H4 (cell line): ENCODE measurements around a stretch of chr10.

- RAMPAGE, long total RNA, result no peak
Observed at GRCh38 chr10:1360420-1361228, 304.4 kb downstream of the WDR37 start.

- RAMPAGE, long total RNA, result no peak
Observed at GRCh38 chr10:2314776-2315596, 577.7 kb upstream of the ADARB2 start.

GRCh38 chr10:2873306-2873505 lies 194.1 kb upstream of the PFKP start:
- RAMPAGE, long total RNA, result no peak

DNA sequence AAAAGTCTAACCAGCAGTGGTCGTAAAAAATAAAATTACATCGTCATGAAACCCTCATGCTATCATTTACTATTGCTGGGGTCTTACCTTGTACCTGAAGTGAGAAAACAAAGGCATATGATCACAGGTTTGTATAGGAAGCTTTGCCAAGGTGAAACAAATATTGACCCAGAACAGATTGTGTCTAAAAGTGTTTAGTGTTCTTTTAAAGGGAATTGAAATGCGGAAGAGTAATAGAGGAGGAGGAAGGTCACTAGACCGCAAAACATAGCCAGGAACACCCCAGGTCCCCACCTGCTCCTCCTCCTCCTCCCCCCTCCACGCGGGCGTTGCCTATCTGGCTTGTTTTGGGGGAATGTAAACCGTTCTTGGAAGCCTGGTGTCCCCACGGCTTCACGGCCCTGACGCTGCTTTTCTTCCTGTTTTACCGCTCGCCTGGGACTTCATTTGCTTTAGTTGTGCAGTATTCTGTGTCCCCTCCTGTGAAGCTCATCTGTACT lies 81.0 kb upstream of the PFKP start:
- RAMPAGE, long total RNA, result no peak

DNA sequence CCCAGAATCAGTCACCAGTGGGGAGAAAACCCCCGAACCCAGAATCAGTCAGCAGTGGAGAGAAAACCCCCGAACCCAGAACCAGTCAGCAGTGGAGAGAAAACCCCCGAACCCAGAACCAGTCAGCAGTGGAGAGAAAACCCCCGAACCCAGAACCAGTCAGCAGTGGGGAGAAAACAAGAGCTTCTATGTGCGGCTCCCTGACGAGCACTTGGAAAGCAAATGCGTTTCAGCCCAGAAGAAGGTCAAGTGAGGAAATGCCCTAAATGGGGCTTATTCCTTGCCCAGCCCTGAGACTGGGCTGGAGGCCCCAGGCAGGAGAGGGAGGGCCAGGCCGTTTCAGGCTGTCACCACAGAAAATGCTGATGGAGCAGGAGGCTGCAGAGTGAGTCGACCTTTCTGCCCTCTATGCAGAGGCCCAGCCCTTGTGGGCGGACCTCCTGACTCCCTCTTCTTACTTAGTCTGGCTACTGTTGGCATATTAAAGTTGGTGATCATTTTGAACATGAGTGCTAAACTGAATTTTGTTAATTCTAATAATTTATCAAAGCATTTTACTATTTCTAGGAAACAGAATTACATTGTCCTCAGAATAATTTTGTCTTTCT lies 18.7 kb upstream of the PFKP start:
- RAMPAGE, long total RNA, result no peak

DNA sequence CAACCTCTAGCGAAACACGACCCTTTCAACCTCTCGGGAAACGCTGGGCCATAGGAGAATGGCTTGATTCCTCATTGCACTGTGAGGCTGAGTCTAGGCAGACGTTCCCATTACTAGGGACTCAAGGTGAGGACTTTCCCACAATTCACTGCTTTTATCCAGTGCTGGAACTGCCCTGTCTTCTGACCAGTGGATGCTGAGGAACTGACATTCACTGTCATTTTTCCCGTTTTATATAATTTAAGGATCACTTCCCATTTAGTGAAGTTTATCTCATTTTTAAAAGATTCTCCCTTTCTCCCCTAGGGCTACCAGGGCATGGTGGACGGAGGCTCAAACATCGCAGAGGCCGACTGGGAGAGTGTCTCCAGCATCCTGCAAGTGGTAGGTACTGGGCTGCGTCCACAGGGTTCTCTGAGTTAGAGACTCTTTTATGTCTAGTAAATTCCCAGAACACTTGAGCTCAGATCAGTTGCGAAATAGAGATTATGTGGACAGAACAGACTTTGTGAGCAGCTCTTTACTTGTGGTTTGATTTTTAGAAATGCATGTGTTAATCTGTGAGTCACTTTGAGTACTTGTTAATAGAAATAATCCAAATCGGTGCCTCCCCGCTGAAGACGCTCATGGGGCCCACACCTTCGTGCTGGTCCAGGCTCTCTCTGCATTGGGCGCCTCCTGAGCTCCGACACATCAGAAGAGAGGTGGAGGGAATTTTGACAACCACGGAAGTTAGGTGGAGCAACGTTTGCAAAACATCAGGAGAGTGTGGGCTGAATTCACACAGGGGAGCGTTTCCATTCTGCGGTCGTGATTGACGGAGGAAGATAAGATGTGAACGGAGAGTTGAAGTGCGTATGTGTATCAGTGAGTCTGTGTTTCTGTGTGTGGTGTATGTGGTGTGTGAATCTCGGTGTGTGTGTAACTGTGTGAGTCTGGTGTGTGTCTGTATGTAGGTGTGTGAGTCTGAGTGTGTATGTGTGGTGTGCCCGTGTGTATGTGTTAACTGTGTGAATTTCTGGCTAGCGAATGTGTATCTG lies 31.9 kb downstream of the PFKP start:
- RAMPAGE, long total RNA, result no peak

DNA sequence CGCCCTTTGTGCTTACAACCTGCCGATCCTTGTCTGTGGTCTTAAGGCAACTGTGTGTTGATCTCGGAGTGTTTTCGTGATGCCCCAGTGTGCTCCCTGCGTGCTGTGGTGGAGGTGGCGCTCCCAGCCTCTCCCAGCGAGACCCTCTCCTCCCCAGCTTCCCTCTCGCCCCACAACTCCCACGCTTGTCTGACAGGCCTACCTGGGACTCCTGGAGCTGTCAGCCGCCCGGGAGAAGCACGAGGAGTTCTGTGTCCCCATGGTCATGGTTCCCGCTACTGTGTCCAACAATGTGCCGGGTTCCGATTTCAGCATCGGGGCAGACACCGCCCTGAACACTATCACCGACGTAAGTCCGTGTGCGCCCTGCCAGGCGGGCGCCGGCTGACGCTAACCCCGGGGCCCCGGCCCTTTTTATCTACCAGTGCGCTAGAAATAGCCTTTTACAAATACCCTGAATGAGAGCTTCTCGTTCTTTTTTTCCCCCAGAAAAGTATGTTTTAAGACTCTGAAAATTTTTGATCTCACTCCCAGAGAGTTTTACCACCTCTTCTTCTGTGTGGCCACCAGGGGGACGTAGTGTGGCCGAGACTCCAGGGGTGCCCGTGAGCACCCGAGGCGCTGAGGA lies 52.5 kb downstream of the PFKP start:
- RAMPAGE, long total RNA, result no peak

DNA sequence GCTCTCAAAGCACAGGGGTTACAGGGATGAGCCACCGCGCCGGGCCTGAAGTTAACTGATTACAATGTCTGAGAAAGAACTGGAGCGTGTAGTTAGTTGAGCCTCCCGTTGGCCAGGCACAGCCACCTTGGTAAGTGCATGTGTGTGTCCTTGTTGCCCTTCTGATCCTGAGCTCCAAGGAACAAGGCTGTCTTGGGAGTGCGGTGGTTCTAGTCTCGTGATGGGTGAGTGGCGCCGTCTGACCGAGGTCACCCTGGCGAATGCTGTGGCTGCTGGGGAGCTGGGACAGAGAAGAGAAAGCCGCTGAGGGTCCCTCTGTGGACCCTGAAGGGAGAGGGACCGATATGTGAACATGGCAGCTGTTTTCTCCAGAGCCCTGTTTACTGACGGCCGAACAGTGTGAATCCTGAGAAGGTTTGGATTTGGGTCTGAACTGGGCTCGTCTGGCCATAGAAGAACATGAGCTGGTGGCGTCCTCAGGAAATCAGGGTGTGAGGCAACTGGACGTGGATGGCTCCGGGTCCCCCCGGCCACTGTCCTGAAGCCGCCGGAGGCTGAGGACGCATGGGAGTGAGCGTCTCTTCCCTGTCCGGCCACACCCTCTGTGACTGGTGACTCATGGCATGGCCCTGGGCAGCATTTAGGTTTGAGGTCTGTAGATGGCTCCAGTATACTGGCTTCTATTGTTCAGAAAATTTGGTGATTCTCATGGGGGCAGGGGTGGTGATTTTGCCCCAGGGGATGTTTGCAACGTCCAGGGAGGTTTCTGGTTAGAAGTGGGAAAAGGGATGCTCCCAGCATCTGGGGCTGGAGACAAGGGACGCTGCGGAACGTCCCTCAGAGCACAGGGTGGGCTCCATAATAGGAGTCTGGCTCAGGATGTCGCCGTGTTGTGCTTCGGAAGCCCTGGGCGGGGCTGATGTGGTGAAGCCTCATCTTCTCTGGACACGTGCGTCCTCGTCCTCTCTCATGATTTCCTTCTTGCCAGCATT lies 50.2 kb downstream of the PITRM1 start:
- RAMPAGE, long total RNA, result no peak

DNA sequence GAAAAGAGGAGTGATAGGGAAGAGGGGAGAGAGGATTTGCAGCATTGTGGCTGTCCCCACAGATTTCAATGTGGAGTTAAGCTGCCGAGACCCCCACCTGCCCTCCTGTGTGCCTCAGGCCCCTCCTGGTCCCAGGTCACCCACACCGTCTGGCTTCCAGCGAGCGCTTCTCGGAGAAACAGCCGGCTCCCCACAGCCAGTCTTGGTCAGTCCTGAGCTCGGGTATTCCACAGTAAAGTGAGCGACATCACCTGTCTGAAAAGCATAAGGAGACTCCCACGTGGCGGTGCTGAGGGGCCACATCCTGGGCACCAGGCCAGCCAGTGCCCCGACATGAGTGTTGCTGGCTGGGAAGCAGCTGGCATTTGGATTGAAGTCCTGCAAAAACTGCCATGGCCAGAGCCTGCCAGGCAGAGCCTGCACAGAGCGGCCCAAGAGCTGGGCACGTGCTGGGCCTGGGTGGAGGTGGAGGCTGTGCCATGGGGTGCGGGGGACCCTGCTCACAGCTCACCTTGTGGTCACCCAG lies 49.1 kb downstream of the PITRM1 start:
- RAMPAGE, long total RNA, result no peak

- RAMPAGE, long total RNA, result no peak
Observed at GRCh38 chr10:3493859-3495247, 290.7 kb downstream of the KLF6 start.

DNA sequence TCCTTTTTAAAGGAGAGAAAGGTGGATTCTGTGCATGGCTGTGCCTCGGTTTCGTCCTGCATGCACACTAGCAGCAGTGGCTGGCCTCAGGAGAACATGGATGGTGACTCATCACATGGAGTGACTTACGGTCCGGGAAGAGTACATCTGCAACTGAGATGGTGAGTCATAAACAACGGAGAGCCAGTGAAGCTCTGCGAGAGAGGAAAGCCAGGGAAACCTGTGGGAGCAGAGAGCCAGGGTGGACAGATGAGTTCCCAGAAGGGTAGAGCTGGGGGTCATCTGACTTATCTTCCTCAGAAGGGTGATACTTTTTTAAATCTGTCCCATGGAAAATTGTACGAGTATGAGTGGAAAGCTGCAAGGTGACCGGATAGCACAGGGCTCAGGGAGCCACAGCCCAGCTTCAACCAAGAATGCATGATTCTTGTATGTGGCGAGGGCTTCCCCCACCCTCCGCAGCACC lies 259.1 kb downstream of the KLF6 start:
- RAMPAGE, long total RNA, result no peak

DNA sequence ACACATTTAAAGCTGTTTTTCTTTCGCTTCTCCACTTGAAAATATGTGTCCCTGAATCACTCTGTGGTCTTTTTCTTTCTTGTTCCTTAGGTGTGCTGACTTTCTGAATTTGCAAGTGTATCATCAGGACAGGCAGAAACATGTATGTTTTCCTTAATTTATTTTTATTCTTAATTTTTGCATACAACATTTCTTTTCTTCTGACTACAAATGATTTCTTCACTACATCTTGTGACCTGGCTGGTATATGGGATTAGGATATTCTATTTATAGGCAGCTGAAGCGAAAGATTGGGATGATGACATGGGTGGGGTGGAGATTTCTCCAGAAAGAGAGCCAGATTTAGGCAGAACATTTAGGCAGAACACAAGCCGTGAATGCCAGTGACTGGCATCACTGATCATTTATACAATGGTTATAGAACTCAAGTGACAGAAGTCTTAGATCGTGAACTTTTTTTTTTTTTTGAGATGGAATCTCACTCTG lies 256.8 kb downstream of the KLF6 start:
- RAMPAGE, long total RNA, result no peak

DNA sequence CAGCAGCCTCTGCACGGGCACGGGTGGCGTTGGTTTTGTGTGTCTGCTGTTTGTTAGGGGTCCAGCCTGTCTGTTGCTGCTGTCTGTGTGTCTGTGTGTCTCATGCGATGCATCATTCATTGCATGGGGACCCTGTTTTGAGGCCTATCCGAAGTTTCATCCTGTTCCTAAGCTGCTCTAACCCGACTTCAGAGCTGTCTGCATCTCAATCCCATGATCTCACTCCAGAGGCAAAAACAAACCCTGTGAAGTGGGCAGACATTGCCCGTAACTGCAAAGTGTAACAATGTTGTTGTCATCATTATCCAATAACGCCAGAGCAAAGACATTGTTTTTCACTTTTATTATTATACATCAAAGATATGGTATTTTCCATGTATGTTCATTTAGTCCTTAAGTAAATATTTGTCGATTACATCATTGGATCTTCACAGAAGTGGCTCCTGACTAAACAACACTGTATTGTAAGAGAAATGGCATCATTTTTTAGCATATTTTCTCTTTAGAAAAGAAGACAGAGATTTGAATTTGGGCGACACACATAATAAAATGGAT lies 246.7 kb downstream of the KLF6 start:
- RAMPAGE, long total RNA, result no peak

- RAMPAGE, long total RNA, result no peak
Observed at GRCh38 chr10:3720407-3721380, 64.3 kb downstream of the KLF6 start.

- RAMPAGE, long total RNA, result no peak
Observed at GRCh38 chr10:3787609-3788415, 2.8 kb upstream of the KLF6 start.

GRCh38 chr10:3803687-3804872 lies 19.1 kb upstream of the KLF6 start:
- RAMPAGE, long total RNA, result no peak

DNA sequence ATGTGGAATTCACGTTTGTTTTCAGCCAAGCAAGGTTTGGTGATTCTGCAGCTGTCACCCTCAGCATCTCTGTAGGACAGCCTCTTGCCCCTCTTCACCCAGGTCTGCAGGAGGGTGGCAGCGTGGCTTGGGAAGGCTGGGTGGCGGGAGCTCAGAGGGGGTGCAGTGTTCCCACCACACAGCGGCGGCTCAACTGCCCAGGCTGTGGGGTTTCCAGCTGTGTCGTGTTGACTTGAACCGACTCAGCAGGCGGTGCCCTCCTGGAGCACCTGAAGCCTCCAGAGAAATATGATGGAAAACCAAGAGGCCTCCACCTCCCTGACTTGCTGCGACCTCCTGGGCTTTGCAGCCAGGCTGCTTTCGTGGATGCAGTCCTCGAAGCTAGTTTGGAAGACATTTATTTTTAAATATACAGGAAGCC lies 68.0 kb upstream of the KLF6 start:
- RAMPAGE, long total RNA, result no peak

GRCh38 chr10:3861734-3861965 lies 76.6 kb upstream of the KLF6 start:
- RAMPAGE, long total RNA, result no peak

DNA sequence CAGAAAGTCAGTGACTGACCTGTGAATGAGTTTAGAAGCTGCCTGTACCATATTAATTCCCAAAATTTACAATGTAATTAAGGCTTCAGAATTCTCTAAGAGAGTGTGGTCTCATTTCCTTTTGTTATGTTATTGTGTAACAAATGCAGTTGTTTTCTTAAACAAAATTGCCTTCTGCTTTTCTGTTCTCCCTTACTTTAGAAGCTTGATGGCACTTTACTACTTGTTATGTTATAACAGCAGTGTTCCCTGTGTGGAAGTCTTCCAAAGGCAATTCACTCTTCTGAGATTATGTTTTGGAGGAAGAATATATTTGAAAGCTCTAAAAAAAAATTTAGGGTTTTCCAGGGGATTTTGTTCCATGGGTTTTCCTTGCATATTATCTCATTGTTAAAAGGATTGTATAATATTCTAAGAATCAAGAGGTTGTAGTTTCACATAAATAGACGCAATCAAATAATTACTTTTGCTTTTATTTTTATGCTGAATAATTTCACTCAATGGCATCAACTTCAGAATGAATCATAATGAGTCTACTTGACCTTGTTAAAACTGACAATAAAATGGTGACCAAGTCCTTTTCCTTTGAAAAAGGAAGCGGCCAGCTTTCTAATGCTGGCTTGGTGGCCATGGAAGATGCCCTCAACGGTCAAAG lies 92.2 kb upstream of the KLF6 start:
- RAMPAGE, long total RNA, result no peak

- RAMPAGE, long total RNA, result no peak
Observed at GRCh38 chr10:3894118-3894638, 109.2 kb upstream of the KLF6 start.